HL-60 (cell line): ENCODE data around the genes ZNF217, CYP24A1 and SPO11.

DNA sequence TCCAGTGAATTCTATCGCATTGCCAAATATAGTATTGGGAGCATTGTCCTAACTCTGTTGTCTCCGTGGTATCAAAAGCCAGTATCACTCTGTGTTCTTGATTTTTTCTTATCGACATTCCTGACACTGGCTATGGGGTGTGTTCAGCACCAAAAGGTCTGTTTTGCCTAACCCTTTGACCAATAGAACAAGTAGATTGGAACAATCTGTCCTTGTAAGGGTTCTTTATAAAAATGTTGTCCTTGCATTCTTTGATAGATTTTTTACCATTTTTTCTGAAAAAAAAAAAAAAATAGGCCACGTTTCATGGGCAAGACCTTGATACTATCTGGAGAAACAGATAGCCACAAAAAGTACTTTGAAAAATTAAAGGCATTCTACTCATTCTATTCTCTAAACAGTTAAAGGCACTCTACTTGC lies 161.5 kb downstream of the TSHZ2 start:
- RRBS, result no CpG with 5 or more reads among the region's 4 CpGs

- RRBS, result no CpG with 5 or more reads among the region's 10 CpGs
These were observed 90.2 kb downstream of the ZNF217 start for GRCh38 chr20:53503310-53503938.

- RRBS, result no CpG with 5 or more reads among the region's 5 CpGs
These were observed 26.2 kb downstream of the ZNF217 start for GRCh38 chr20:53567049-53568146.

DNA sequence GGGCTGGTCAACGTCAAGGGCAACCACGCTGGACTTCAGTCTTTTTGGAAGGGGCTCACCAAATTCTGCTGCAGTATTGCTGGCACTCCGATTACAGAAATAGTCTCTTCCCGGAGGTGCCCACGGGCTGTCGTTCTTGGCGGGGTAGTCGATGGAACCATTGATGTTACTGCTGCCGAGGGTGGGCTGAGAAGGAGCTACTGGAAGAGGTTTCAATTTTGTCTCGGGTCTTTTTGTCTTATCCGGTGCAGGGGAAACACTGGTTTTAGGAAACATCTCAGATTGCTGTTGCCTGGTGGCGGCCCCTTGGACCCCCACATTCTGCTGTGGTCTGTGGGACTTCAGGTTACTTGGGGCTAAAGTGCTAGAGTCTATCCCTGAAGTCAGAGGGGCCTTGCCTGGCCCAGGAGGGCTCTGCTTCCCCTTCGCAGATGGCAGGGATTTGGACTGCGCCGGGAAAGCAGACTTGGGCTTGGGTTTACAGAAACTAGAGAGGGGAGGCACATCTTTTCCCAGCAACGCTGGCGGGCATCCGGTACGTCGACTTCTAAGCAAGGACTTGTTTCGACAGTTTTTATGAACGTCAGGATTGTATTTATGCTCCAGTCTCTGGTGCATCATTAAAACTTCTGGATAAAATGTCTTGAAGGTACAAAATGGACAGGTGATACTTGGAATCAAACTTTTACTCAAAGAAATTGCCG lies 17.5 kb downstream of the ZNF217 start:
- RRBS, result 91% methylated on average over 8 of the region's 23 CpGs

DNA sequence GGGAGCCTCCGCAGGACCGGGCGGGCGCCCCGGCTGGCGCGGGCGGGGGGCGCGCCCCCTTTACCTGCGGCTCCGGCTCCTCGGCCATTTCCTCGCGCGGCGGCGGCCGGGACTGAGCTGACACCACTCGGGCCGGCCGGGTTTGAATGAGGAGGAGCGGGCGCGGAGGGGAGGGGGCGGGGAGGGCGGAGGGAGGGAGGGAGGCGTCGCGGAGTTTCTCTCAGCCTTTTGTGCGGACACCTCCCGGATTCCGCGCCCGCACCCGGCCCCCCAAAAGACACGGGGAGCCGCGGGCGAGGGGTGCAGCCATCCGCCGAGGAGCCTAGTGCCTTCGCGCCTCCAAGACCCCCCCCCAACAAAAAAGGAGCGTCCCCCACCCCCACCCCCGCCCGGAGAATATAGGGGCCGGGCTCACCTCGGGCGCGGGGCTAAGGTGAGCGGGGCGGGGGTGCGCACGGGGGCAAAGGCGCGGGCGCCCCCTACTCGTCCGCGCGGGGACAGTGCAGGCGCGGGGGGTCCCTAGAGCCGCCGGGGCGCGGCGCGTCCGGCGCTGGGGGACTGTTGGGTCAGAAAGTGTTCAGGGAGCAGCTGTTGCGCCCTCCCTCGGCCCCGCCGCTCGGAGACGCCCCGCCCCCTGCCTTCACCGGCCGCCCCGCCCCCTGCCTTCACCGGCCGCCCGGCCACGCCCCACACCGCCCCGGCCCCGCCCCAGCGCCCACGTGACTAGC lies at the start of gene ZNF217:
Gene ZNF217, minus strand, starts transcription at position 148 of the 728 bp plus-strand sequence.
- RRBS, result 2% methylated on average over 6 of the region's 91 CpGs

DNA sequence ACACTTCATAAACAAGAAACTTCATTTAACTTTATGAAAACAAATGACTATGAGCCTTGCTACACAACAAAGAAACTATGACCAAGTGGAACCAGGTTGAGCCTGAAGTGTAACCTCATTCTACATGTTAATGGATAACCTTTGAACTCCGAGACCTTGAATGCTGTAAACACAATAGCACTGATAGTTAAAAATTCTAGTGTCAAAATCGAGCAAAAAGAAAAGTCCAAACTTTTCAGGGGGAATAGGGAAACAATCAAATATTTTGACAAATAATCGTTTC lies 2.1 kb upstream of the ZNF217 start:
- RRBS, result no CpG with 5 or more reads among the region's 3 CpGs

GRCh38 chr20:53735404-53736795 lies 142.3 kb upstream of the ZNF217 start:
- RRBS, result no CpG with 5 or more reads among the region's 14 CpGs

GRCh38 chr20:53739624-53739865 lies 145.9 kb upstream of the ZNF217 start:
- RRBS, result no CpG with 5 or more reads among the region's 2 CpGs

DNA sequence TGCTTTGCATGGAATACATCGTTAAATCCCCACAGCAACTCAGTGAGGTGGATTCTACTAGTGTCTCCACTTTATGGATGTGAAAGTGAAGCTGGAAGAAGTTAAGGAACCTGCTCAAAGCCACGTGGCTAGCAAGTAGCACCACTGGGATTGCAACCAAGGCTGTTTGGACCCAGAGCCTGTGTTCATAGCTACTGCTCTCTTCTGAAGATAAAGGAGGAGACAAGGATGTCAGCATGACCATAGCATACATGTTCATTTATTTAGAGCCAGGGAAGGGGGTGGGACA lies 135.1 kb downstream of the BCAS1 start:
- RRBS, result no CpG with 5 or more reads among the region's 2 CpGs

- RRBS, result no CpG with 5 or more reads among the region's 4 CpGs
These were observed 43.4 kb upstream of the BCAS1 start for GRCh38 chr20:54113725-54114265.

GRCh38 chr20:54173879-54174474 lies at the start of gene CYP24A1:
CYP24A1 (minus strand) TSS chr20:54173986.
- RRBS, result 4% methylated on average over 24 of the region's 49 CpGs

DNA sequence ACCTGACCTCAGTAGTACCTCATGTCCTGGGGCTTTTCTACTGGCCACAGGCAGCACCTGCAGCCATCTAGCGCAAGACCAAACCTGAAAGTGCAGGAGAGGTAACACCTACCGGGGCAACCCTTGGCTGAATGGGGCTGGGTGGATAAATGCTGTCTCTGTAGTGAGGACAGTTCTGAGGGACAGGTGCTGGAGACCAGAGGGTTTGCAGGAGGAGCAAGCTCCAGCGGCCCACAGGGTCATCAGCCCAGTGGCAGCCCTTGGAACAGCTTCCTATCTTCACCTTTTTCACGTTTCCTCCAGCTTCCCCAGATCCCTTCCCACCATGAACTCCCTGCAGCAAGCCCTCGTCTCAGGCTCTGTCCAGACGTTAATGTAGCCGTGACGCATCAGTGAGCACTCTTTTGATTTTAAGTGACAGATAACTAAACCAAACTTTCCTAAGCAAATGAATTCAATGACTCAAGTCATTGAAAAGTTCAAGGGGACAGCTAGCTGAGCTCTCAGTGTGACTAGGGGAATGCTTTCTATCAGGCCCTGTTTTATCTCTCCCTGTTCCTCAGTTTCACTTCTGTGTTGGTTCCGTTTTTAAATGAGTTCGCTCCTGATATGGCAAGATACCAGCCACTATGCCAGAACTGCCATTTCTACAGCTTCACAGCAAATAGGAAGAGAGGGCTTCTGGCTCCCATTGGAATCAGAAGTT lies 12.2 kb upstream of the PFDN4 start:
- RRBS, result no CpG with 5 or more reads among the region's 10 CpGs

DNA sequence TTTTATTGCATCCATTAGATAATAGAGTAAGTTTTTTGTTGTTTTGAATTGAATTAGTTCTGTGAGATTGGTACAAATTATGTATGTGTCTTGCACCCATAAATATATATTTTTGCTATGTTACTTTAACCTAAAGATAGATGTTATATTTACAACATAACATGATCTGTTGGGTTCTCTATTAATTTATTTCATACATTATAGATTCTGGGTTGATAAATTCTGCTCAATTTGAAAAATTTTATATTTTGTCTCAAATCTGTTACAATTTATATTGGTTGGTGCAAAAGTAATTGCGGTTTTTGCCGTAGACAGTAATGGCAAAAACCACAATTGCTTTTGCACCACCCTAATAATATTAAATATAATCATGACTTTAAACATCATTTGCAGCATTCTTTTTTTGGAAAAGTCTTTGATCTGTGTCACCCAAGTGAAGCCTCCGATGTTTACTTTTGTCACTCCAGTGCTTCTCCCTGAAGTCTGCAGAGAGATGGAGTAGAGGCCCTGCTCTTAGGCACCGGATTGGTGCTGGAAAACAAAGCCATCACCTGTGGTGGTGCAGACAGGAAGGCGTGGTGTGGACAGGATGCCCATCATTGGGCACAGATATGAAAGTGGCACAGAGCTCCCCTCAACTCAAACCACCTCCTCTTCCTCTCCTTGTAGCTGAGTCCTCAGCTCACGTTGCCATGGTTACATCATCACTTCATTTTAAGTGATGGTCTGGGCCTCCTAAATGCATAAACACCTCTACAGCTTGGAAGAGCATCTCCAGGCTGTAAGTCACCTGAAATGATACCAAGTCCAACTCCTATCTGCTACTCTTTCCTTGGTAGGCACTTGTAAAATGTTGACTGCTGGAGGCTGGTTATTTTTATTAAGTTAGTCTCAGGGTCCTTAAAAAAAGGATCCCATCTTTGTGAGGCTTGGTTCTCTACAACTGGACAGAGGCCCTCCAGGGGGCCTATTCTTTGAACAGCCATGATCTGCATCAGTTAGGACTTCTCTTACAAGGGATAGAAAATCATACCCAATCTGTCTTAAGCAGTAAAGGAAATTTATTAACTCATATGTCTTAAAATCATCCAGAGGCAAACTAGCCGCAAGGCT lies 8.1 kb upstream of the RTF2 start:
- RRBS, result no CpG with 5 or more reads among the region's 7 CpGs

DNA sequence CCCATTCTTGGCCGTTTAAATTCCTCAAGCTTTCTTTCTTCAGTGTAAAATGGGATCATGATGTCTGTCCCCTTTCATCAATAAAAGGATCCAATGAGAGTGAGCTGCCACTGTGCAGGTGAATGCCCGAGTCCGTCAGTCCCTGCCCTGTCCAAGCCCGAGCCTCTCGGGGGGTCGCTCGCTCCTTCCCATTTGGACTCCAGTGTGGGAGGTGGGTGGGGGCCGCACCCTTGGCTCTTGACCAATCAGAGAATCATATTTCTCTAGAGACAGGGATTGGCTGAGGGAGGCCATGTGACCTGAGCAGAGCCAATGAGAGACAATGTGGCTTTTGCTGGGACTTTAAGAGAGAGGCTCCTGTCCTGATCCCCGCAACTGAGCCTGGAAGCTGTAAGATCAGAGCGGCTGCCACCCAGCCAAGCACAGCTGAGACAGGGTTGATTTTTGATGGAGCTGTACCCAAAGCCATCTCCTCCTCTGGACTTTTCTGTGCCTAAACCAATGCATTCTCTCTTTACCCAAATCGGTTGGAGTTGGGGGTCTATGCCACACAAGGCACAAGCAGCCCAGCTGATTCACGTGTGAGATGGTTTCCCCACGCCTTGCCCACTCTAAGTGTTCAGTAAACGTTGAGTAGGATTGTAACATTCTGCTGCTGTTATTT lies 199.3 kb downstream of the TFAP2C start:
- RRBS, result no CpG with 5 or more reads among the region's 14 CpGs

GRCh38 chr20:57157434-57157803 lies 109.0 kb downstream of the BMP7 start:
- RRBS, result no CpG with 5 or more reads among the region's 2 CpGs

- RRBS, result 19% methylated on average over 6 of the region's 40 CpGs
These were observed 54.3 kb downstream of the BMP7 start for GRCh38 chr20:57211810-57212970.

GRCh38 chr20:57250447-57251334 lies 15.8 kb downstream of the BMP7 start:
- RRBS, result no CpG with 5 or more reads among the region's 14 CpGs

- RRBS, result 25% methylated on average over 24 of the region's 81 CpGs
These were observed 438 bp downstream of the BMP7 start for GRCh38 chr20:57265855-57266551.

GRCh38 chr20:57282674-57283338 lies 16.4 kb upstream of the BMP7 start:
- RRBS, result no CpG with 5 or more reads among the region's 17 CpGs

DNA sequence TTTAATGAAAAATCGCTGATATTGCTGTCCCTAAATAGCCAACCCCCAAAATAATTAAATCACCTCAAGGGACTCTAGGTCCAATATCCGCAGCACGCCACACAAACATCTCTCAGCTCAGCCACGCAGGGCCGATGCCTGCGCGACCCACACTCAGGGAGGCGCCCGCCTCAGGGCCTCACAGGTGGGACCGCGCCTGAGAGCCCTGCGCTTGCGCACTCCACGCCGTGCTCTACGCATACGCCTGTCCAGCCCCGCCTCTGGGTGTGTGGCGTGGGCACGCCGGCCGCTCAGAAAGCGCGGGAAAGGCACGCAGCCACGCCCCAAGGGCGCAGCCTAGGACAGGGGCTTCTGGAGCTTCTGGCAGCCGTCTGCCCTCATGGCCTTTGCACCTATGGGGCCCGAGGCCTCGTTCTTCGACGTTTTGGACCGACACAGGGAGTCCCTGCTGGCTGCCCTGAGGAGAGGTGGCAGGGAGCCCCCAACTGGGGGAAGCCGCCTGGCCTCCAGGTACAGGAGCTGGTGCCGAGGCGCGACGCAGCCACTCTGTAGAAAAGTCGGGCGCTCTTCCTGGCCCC lies at the start of gene SPO11:
Gene SPO11, plus strand, starts transcription at position 315 of the 578 bp plus-strand sequence.
- RRBS, result no CpG with 5 or more reads among the region's 40 CpGs